ENCODE data around the gene ARL6IP6.

DNA sequence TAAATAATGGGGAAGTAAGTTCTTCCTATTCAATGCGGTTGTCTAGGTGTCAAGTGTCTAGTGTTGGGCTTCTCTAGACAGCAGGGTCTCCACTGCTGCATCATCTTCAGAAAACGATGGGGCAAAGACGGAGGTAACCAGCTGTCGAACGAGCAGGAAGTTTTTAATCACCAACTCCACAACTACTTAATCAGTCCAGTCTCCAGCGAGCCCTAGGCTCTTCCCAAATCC lies 527 bp downstream of the STAM2 start:
- PRO-cap = no peak
- RAMPAGE, long total RNA, 4 experiments = no peak in any of the 4 experiments

DNA sequence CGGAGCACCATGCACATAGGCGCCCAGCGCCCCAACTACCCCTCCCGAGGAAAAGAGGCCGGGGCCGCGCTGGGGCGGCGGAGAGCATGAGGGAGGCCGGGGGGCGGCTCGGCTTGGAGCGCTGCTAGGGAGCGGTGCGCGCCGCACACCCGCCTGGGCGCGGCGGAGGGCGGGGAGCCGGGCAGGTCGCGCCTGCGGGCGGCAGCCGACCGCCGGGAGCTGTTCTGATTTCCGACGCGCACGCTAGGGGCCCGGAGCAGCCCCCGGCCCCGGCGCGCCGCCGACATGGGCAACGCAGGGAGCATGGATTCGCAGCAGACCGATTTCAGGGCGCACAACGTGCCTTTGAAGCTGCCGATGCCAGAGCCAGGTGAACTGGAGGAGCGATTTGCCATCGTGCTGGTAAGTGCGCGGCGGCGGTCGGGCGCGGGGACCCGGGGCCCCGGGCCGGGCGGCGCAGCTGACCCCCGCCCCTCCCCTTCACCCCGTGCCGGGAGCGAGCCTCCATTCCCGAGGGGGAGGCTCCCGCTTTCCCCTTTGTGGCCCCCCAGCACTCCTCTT lies 425 bp downstream of the FMNL2 start:
- PRO-cap = unidirectional peak, plus-strand start at position 195 of the sequence
- RAMPAGE, long total RNA, 4 experiments = start-site peak on the plus strand in 1 of 4 experiments, centred at positions 190 to 394 of the sequence, 6 to 15 reads per replicate

DNA sequence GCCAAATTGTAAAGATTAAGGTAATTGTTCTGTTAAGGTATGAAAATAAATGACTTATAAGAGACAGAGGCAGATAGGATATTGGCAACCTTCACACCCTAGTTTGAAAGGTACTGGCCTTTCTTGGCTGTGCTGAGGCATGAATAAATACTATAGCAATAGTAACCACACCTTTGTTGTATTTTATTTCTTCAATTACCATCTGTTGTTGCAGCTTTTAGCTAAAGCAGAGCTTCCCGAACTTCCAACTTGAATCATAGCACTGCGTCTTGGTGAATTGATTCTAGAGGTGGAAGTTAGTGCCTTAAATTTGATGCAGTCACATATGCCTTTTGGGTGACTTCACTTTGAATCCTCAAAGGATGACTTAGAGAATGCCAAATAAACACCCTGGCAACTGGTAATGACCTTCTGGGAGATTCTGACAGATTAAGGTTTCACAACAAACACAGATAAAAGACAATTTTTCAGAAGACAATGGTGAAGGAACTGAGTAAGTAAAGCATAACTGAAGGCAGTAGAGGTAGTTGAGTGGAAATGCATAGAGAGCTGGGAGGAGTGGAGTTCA lies 56.0 kb downstream of the FMNL2 start:
- PRO-cap = no peak
- RAMPAGE, long total RNA, 4 experiments = no peak in any of the 4 experiments

GRCh38 chr2:152443112-152443574 lies 108.2 kb downstream of the FMNL2 start:
- PRO-cap = no peak
- RAMPAGE, long total RNA, 4 experiments = no peak in any of the 4 experiments

DNA sequence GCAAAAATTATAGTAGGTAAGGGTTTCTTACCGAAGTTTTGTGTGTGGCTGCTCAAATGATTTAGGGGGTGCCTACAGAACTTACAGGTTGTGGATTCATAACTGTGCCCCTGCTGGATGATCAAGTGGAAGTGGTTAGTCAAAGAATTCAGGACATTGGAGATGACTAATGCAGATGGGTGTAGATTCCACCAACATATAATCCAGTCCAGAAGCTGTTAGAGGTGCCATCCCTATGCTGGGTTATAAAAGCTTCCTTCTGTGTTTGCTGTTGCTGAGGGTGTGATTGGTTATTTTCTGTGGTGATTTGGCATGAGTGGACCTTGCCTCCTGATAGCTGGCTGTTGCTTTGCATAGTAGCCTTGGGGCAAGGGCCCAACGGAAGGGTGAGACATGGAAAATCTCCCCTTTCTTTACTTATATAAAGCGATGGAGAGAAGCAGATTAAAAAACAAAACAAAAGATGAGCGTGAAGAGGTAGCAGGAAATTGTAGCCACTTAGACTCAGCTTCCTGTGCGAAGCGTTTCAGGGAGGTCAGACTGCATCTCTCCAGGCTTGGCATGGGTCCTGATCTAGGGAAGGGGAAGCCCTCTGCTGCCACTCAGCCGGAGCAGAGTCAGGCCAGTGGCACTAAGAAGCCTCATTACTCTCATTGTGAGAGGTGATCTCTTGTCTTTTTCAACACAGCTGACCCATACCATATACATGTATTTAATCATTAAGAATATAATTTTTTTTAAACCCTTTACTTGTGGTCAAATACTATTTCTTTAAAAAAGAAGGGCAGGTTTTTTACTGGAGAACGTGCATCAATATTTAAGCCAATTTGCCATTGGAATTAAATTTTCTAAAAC lies 190.4 kb downstream of the FMNL2 start:
- PRO-cap = no peak
- RAMPAGE, long total RNA, 4 experiments = no peak in any of the 4 experiments

DNA sequence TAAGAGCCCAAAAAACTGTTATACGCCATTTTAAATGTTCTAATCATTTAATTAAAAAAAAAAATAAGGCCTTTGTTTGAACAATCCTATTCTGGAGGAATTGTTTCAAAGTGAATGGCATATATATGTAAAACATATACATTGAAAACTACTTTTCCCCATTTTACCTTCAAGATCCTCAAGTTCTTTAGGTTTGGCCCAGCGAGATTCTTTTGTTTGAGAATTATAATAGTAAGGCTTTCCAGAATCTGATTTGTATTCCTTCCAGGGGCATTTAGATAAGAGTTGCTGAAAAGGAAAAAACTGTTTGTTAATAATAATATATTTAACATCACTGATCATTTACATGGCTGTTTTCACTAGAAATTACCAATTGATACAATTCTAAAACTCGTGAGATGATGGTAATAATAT lies 38.1 kb downstream of the PRPF40A start:
- PRO-cap = no peak
- RAMPAGE, long total RNA, 4 experiments = no peak in any of the 4 experiments

DNA sequence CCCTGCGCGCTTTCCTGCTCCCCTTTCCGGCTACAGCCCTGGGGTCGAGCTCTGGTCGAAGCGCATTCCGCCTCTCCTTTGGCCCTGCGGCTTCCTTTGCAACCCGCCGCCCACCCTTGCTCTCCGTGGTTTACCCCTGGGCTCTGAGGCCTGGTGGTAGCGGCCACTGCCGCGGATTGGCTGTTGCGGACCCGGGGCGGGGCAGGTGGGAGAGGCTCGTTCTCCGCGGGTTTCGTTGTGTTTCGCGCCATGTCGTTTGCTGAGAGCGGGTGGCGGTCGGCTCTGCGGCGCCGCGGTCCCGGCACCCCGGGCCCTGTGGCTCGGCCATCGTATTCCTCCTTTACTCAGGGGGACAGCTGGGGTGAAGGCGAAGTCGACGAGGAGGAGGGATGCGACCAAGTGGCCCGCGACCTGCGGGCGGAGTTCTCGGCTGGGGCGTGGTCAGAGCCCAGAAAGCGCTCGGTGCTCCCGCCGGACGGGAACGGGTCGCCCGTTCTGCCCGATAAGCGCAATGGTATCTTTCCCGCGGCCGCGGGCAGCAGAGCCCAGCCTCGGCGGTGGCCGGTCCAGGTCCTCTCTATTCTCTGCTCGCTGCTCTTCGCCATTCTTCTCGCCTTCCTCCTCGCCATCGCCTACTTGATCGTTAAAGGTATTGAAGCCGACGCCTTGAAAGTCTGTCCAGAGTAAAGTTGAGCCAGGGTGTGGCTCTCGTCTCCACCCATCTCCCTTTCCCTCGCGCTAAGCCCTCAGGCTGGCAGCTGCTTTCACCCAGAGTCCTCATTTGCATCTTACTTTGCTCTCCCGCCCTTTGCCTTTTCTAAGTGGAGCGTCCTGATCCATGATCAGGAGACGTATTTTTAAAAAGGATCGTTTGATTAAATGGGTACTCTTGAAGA lies at the start of gene ARL6IP6:
ARL6IP6 (plus strand) TSS at position 245 of the 896 bp plus-strand sequence.
- PRO-cap = bidirectional peak, plus-strand start at position 262 of the sequence, minus-strand start at position 127 of the sequence; bidirectional peak, plus-strand start at position 451 of the sequence, minus-strand start at position 425 of the sequence; bidirectional peak, plus-strand start at position 686 of the sequence, minus-strand start at position 730 of the sequence
- RAMPAGE, long total RNA, 4 experiments = start-site peak on the plus strand in 4 of 4 experiments, centred at positions 224 to 250 of the sequence, 138 to 592 reads per replicate

DNA sequence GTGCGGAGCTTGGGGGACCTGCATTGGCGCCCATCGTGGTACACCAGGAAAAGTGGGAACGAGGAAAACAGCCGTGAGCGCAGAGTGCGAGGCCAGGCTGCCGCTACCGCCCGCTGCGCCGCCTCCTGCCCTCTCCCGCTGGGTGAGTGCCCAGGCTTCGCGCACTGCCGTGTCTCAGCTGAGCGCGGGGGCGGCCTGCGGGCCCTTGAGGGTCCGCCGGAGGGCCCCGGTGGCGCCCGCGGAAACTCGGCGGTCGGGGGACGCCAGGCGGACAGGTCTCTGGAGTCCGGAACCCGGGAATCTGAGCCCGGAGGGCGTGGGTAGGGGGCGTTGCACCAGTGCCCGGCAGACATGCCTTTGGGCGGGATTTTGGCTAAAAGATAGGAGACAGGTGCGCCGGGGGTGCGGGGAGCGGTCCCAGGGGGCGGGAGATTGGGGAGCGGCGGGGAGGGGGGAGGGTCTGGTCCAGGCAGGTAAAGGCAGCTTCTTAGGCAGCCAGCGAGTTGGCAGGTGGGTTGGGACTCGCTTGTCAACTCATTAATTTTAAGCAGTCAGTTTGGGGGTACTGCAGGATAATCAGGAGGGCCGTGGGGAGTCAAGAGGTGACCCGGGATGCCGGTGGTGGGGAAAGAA lies 546 bp upstream of the KCNJ3 start:
- PRO-cap = no peak
- RAMPAGE, long total RNA, 4 experiments = no peak in any of the 4 experiments

DNA sequence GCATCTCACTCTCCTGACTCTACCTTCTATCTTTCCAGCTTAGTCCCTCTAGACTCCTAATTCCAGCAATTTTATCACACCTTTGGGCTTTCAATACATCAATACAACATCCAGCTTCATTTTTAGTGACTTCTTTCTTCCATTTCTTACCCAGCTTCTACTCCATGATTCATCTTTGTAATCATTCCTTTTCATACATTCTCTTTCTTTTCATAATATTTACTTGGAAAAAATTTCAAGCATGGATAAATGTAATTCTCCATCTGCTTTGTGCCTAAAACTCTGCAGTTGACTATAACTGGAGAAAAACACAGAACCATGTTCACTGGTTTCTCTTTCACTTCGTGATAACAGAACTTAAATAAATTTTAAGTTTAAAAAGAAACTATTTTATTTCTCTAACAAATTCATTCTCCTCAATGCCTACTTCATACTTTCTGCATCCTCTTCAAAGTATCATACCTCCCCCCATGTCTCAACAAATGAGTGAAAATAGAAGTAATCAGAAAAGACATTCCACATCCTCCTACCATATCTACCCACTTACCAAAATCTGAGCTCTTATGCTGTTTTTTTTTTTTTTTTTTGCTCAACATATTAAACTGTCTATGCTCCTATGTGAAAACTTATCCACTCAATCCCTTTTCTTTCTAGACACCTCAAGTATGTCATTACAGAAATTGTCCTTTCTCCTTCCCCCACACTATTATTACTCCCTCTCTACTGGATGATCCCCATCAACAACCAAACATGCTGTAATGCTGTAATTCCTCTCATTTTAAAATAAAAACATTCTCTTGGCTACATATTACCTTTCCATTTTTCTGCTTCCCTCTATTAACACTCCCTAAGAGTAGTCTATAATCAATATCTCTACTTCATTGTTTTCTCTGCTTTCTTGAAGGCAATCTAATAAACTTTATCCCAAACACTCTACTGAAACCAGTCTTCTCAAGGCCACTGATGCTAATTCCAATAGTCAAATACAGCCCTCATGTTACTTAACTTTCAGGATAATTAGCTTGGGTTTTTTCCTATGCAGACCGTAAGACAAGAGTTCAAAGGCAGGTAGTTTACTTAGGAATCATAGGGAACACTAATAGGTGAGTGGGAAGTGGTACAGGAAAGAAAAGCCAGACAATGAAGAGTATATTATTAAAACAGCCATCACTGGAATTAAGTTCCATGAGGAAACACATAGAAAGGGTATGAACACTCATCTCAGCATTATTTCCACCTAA lies 240.7 kb downstream of the NR4A2 start:
- PRO-cap = no peak
- RAMPAGE, long total RNA, 4 experiments = no peak in any of the 4 experiments

GRCh38 chr2:156254271-156255100 lies 78.0 kb downstream of the NR4A2 start:
- PRO-cap = unidirectional peak, minus-strand start at chr2:156254902
- RAMPAGE, long total RNA, 4 experiments = start-site peak on the minus strand in 2 of 4 experiments, at chr2:156254901-156254957 at its widest, 37 to 156 reads per replicate

- PRO-cap = no peak
- RAMPAGE, long total RNA, 4 experiments = no peak in any of the 4 experiments
Measured at GRCh38 chr2:156338560-156339328, 6.2 kb upstream of the NR4A2 start.

GRCh38 chr2:156537881-156538383 lies 101.8 kb downstream of the GPD2 start:
- PRO-cap = no peak
- RAMPAGE, long total RNA, 4 experiments = no peak in any of the 4 experiments

DNA sequence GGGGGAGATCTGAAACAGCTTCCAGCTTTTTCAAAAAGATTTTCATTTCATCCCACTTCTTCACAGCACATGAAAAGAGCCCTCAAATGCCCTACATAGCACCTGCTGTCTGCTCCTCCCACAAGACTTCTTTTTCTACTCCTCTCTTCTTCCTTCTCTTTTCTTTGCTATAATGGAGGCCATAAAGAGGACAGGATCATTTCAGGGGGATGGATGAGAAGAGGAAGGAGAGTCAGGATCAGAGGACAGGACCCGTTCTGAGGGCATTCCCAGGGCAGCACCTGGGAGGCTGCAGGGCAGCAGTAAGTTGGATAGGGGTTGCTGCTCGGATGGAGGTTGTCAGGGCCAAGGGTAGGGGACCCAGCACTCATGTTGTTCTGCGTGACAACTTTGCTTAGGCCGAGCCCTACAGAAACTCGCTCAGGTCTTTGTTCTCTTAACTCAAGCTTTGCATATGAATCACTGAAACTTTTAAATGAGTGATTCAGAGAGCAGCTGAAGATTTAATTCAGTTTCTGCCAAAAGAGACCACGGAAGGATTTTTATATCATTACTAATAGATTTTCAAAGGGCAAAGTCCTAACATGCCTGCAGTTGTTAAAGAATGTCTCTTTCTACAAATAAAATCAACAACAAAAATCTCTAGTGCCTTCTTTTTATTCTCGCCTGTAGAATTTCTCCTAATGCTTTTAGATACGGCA lies 11.2 kb upstream of the GALNT5 start:
- PRO-cap = unidirectional peak, minus-strand start at position 410 of the sequence
- RAMPAGE, long total RNA, 4 experiments = no peak in any of the 4 experiments

GRCh38 chr2:157409976-157410199 lies 34.0 kb downstream of the CYTIP start:
- PRO-cap = no peak
- RAMPAGE, long total RNA, 4 experiments = no peak in any of the 4 experiments

- PRO-cap = bidirectional peak, plus-strand start at chr2:157413644, minus-strand start at chr2:157413354
- RAMPAGE, long total RNA, 4 experiments = no peak in any of the 4 experiments
Measured at GRCh38 chr2:157413265-157414080, 30.4 kb downstream of the CYTIP start.

- PRO-cap = no peak
- RAMPAGE, long total RNA, 4 experiments = no peak in any of the 4 experiments
Measured at GRCh38 chr2:157415542-157416359, 28.1 kb downstream of the CYTIP start.

DNA sequence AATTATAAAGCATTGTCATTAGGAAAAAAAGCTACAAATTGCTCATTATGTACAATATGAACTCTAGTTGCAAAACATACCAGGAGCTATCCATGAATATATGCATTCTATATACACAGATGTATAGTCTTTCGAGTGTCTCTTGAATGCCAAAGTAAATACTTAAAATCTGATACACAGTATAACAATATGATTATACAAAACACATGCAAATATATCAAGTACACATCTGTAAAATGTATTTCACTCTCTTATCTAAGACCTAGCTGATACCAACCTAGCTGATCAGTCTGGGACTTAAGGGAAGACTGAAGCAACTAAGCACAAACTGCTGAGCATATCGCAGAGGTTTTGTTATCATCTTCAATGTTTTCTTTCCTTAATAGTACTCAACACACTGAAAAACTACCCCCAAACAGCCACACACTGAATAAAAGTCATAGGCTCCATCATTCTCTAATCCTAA lies 10.0 kb downstream of the CYTIP start:
- PRO-cap = no peak
- RAMPAGE, long total RNA, 4 experiments = no peak in any of the 4 experiments

DNA sequence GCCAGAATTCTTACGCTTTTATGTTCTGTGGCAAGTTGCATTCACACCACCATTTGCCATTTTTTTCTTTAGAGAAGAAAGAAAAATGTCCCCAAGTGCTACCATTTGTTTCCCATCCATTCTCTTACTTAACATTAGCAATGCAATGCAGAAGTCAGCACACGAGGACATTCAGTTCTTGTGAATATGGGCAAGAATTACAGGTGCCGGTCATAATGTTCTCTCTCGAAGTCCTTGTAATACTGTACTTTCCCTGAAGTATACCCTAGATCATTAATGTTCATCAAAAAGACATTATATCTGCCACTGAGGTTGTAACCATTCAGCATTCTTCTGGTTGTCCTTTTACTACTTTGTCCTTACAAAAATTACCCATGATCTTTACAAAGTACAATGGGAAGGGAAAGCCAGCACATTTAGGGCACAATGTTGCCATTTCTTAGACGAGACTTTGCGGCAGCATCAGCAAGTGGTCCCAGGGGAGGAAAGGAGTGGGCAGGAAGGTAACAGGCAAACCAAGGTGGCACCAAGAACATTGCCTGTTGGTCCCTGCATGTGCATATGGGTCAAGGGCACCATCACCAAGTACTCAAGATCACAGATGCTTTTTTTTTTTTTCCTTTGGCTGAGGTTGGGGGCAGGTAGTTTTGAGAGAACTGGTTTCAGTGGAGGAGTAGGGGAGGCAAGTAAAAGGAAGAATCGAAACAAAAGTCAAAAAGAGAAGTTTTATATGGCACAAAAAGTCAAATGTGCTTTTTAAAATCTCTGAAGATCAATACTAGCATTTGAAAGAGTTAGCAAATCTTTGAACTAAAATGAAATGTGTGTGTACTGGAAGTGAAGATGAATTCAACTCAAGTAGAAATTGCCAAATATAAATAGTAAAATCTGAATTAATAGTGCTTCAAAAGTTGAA lies 655 bp upstream of the CYTIP start:
- PRO-cap = bidirectional peak, plus-strand start at position 535 of the sequence, minus-strand start at position 561 of the sequence
- RAMPAGE, long total RNA, 4 experiments = no peak in any of the 4 experiments

DNA sequence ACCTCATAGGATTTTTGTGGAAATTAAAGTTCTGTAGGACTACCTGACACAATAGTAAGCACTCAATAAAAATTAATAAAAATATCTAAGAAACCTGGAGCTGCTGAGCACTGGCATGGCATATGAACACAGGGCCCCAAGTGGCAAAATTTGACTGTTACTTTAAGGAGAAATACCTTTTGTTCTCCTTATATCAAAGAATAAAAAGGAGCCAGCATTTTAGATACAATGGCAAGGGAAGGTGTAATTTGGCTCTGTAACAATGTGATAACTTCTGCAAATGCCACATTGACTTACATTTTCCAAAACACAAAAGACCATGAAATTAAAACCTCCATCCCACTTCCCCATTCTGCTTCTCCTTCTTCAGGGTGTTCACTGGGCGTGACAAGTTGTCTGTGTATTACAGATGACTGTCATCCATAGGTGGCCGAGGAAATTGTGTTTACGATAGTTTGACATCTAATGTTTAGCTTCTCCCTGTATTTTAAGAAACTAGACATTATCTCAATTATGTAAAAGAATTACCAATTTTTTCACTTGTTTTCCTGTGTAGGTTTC lies 24.9 kb upstream of the CYTIP start:
- PRO-cap = no peak
- RAMPAGE, long total RNA, 4 experiments = no peak in any of the 4 experiments

DNA sequence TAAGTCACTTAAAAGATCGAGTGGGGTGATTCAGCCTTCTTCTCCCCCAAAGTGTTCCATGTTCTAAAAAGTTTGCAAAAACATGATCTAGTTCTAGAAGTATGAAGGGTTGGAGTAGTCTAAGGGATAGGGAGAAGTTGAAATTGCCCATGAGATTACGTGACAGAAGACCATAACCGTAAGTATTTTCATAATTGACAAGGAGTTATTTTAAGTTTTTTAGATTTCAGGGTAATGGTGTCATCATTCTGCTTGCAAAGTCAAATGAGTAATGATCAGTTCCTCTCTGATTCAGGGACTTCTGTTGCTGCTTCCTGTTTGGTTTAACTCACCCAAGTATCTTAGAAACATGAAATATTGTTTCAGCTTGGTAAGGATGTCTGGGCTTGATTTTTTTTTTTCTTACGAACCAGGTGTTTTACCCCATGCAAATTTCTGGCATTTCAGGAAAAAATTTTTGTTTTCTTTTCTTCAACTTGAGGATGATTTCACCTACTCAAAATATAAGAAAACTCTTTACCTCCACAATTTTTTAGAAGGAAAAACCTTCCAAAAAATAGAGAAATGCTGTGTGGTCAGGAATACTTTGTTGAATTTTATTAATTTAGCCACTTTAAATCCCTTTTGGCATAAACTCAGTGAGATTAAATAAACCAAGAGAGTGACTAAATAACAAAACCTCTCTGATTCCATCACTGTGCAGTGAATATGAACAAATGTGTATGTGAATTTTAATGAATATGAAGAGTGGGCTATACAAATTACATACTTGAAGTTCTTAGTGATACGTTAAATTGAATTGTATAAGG lies 25.6 kb upstream of the CYTIP start:
- PRO-cap = bidirectional peak, plus-strand start at position 357 of the sequence, minus-strand start at position 266 of the sequence
- RAMPAGE, long total RNA, 4 experiments = no peak in any of the 4 experiments

All from esophagus squamous epithelium (tissue), 4 donors.